Bronchus fibroblast of lung (primary cell): ENCODE data around the gene UBE2N.

DNA sequence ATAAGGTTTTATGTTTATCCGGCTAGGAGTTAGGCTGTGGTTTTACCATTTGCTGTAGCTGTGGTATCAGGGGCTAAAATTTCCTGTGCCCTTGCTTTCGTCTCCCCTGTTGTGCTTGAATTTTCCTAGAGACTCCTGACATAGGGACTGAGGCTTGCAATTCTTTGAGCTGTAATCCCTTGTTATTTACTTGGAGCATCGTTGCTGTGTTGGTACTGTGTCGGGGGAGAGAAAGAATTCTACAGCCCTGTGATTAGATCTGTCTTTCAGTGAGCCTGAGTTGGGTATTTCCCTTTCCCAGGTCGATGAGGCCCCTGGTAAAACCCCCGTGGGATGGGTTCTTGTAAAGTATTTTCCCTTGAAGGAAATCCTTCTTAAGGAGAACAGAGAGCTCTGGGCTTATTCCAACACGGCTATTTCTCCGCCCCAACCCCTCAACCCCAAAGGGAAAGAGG lies 253.3 kb upstream of the BTG1 start:
- RAMPAGE, long total RNA = no peak

DNA sequence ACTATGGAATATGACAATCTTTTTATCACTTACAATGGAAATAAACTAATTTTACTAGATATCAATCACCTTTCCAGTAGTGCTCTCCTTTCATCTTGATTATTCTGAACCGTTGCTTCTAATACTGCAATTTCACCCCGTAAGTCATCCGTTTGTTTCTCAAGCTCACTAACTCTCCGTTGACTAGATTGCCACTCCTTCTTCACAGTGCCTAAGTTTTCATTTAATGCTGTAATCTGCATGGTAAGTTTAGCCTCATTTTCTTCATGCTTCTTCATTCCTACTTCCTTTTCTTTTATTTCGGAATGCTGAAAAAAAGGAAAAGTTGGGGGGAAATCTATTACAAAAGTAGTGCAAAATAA lies 75.1 kb downstream of the PLEKHG7 start:
- RAMPAGE, long total RNA = no peak

GRCh38 chr12:92864802-92865074 lies 64.4 kb downstream of the EEA1 start:
- RAMPAGE, long total RNA = no peak

GRCh38 chr12:92987799-92988323 lies 58.8 kb upstream of the EEA1 start:
- RAMPAGE, long total RNA = no peak

- RAMPAGE, long total RNA = no peak
Observed at GRCh38 chr12:93018636-93019275, 89.7 kb upstream of the EEA1 start.

DNA sequence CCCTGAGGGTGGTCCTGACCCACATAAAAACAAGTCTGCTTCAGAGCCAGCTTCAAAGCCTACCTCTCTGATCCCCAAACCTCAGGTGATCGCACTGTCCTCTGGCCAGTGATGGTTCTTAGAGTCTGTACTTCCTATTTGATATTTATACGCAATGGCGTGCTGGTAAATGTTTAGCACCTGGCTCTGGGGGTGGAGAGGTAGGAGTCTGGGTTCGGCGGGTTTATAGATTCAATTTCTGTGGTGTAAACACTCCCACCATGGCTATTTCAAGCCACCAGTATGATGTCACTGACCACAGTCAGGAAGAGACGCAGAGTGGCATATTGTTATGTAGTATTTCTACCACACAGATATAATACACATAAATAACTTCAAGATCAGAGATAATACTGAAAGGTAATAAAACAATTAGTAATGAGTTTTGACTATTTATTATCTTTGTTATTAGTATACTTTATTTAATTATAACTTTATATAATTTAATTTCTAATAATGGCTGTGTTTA lies 166.3 kb upstream of the EEA1 start:
- RAMPAGE, long total RNA = no peak

DNA sequence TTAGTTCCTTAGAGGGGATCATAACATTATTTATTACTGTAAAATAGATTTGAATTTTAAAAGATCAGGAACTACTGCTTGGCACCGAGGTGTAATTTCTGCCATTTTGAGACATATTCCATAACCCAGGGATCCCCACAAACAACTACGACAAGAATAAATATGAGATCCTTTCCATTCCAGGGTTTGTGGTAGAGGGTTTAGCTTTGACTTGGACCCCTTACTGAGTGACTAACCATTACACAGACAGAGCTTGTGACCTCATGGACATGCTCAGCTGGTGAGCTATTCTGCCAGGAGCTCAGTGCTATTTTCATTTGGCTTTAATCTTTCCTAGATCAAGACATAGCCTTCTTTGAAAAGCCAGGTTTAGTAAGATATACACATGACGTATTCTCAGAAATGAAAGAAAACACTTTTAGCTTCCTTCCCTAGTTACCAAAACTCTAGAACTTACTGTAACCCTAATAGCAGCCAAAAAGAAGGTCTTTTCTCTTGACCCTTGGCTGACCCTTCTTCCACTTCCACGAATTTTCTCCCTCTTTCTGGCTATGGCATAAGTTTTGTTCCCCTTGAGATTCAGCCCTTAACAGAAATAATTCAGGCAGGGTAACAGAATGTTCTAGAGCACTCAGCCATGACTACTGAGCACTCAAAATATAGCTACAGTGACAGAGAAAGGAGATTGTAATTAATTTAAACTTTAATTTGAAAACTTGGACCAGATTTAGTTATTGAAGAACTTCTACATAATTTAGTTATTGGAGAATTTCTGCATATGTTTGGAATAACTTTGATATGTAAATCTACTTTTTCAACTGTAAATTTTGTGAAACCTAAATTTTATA lies 75.0 kb upstream of the NUDT4 start:
- RAMPAGE, long total RNA = no peak

GRCh38 chr12:93376276-93377389 lies 1.1 kb upstream of the NUDT4 start:
- RAMPAGE, long total RNA = no peak

- RAMPAGE, long total RNA = start-site peak on the minus strand at chr12:93441896-93441994, 3,050 and 2,756 reads in 2 replicates
Observed at GRCh38 chr12:93441454-93442617, at the start of gene UBE2N. TSS of gene UBE2N (minus strand) at chr12:93441947.

GRCh38 chr12:93574229-93575305 lies 2.1 kb downstream of the SOCS2 start:
- RAMPAGE, long total RNA = no peak

DNA sequence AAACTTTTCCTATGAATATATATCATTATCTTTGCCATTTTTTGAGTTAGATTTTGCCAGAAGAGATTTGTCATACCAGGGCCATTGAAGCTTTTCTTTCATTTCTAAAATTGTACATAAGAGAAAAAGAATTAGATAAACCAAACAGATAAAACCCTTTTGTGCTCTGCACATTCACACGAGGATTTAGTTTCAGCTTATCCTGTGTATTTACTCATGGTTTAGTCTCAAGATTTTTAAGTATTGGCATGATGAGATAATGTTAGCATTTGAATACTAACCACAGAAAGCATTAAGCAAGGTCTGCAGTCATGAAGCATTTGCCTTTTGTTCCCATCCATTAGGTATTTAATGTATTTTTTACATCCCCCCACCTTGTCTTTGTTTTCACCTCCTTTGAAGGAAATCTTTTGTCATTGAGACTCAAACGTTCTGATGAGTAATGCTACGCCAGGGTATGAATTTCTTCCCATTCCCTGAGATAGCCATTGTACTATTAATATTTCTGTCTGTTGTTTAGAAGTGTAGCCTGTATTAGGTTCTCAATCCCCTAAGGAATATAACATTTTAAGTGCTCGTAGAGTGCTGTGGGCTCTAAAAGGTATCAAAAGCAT lies 22.1 kb downstream of the CRADD start:
- RAMPAGE, long total RNA = no peak

GRCh38 chr12:93752276-93753133 lies 75.3 kb downstream of the CRADD start:
- RAMPAGE, long total RNA = no peak

GRCh38 chr12:93775114-93775606 lies 98.0 kb downstream of the CRADD start:
- RAMPAGE, long total RNA = no peak

DNA sequence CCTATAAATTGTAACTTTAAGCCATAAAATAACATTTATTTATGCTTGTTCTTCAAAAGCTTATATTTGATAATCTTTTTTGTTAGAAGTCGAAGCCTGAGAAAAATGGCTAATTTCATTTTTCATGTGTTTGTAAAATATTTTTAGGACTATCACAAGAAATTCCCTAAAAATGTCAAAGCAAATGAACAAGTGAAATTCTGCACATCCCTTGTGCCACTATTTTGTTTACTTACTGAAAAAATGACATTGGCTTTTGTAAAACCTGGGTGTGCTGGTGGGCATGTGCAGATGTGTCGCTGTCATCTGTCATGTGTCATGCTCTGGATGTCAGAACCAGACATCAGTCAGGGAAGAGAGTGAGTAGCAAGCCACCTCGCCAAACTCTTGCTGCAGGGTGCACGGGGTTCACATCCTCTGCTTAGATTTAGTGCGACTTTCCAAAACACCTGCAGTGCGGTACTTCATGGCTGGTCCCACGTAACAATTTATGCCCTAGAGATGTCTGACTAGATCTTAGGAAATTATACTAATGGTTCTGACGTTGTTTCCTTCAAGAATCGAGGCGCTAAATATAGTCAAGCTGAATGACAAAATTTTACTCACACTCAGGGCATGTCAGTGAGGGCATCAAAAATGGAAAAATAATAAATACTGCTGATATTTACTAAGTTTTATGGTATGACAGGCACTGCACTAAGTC lies 106.6 kb downstream of the CRADD start:
- RAMPAGE, long total RNA = no peak

DNA sequence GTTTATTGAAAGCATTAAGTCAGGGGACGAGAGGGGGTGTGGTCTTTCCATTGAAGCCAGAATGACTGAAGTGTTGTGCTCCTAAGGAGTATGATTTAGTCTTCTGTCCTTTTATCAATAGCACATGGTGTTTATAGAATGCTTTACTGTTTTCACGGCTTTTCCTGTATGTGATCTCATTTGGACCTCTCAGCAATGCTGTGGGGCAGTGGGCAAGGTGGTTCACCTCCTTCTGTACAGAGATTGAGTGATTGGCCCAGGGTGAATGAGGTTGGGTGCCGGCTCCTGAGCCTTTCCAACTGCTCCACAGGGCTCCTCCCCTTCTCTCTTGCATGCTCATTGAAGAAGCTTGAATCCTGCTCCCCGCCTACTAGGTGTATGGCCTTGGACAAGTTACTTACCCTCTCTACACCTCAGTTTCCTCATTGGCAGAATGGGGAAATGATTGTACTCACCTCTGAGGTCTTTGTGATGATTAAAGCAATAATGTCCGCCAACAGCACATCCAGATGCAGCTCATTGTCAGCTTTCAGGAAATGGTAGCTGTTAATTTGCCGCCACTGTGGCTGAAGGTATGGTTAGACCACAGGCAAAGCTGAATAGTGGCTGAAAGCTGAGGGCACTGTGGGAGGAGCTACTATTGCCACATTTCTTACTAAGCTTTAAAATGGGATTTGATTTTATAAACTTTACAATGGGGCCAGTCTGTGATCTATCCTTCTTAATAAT lies 174.0 kb downstream of the CRADD start:
- RAMPAGE, long total RNA = no peak

GRCh38 chr12:94147696-94148288 lies 585 bp upstream of the PLXNC1 start:
- RAMPAGE, long total RNA = no peak

DNA sequence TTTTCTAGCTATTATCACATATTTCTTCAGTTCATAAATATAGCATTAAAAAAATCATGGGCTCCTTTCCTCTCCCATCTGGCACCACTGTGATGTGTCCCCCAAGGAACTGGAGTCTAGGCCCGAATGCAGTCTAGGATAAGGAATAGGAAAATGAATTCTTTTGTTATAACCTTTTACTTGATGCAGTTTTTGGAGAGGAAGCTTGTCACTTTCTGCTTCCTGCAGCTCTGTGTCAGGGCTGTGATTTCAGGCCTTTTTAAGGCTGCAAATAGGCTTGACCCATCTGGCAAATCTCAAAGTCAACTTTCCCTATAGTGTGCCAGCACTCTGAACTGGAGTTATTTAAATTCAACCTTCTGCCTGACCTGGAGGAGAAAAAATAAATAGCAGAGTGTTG lies 51.8 kb upstream of the CEP83 start:
- RAMPAGE, long total RNA = no peak

DNA sequence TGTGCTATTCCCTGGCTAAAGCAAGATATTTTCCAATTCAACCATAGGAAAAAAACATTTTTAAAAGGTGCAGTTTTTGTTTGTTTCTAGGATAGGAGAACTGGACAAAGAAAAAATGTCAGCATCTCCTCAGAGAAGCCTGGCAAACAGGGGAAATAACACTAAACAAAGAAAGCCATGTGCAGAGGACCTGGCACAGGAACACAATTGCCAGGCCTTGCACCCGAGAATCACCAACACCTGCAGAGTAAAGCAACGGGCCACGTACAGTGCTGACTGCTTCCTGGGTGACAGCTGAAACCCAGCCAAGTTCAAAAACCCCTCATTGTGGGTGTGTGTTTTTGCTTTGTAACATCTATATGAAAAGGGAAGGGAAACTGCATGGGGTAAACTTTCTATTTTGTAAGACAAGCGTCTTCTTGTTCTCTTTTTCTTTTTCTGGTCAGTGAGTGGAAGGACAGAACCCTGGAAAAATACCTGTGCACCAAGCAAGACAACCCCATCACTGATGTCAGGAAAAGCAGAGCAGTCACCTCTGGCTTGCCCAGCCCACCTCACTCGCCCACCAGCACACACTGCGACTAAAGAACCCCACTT lies 172.5 kb downstream of the NDUFA12 start:
- RAMPAGE, long total RNA = no peak

GRCh38 chr12:95218620-95219235 lies 1.1 kb downstream of the VEZT start:
- RAMPAGE, long total RNA = no peak

GRCh38 chr12:95380074-95380735 lies 93.7 kb upstream of the METAP2 start:
- RAMPAGE, long total RNA = no peak